Keratinocyte (primary cell): ENCODE results near the genes KRBA1 and GIMAP5.

CAGE:
- cytosol, long polyA minus RNA = no peak
- cytosol, long polyA plus RNA = no peak
- long polyA plus RNA = no peak
- nucleus, long polyA minus RNA = start-site peak on the plus strand at chr7:149714773-149715007, 16 reads
- nucleus, long polyA plus RNA = no peak
Measured at GRCh38 chr7:149714398-149715374, at the start of gene KRBA1. TSS of gene KRBA1 (plus strand) at chr7:149714951.

DNA sequence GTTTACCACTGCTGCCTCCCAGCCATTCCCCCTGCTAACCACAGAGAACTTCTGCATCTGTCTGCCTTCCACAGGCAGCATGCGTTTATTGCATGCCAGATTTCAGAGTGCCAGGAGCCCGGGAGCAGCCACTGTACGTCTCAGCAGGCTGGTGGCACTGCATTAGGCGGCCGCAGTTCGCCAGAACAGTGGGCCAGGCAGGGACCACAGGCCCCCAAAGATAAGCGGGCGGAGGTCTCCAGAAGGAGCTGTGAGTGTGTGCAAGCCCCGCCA is 26.9 kb downstream of the KRBA1 start:
CAGE:
- cytosol, long polyA minus RNA = no peak
- cytosol, long polyA plus RNA = no peak
- long polyA plus RNA = no peak
- nucleus, long polyA minus RNA = no peak
- nucleus, long polyA plus RNA = no peak

DNA sequence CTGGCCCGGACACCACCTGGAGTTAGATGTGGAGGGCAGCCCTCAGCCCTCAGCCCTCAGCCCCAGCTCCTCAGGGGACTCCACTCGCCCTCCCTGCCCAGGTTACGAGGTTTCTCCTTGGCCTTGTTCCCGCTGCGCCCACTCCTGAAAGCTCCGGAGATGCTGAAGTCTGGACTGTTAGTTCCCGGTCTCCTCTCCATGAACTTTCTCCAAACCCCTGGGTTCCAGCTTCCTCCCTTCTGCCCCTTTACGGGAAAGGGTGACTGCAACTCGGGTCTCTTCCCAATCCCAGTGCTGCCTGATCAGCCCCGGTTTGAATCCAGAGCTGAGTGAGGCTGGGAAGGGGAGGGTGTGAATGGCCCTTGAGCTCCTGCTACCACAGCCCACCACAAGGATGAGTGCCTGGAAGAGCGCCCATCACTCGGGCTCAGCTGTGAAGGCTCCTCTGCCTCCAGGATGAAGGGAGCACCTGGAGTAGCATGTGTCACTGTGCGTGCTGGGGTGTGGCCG is 824 bp upstream of the ZNF467 start:
CAGE:
- cytosol, long polyA minus RNA = no peak
- cytosol, long polyA plus RNA = no peak
- long polyA plus RNA = no peak
- nucleus, long polyA minus RNA = no peak
- nucleus, long polyA plus RNA = no peak

DNA sequence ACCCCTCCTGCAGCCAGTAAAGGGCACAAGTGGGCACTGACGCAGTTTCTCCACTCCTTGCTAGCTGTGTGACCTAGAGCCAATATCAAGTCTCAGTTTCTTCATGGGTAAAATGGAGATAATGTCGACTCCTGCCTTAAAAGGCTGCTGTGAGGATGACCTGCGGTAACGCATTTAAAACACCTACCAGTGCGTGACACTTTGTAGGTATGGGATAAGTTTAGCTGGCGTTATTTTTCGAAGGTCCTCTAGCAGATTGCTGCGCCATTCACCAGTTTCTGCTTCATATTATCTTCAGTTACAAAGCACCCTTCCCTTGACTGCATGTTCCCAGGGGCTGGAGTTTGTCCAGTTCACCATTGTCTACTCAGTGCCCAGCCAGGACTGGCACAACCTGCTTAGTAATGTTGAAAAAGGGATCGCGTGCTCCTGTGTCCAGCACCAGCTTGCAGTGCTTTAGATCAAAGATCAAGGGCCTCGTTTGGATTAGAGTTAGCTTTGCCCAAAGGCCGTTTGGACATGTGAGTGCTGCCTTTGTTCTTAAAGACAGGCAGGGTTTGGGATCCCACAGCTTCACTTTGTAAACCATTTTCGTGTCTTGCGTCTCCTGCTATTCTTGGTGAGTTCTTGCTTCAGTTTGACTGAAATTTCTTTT is 773 bp downstream of the ATP6V0E2 start:
CAGE:
- cytosol, long polyA minus RNA = no peak
- cytosol, long polyA plus RNA = no peak
- long polyA plus RNA = no peak
- nucleus, long polyA minus RNA = no peak
- nucleus, long polyA plus RNA = no peak

CAGE:
- cytosol, long polyA minus RNA = no peak
- cytosol, long polyA plus RNA = no peak
- long polyA plus RNA = no peak
- nucleus, long polyA minus RNA = no peak
- nucleus, long polyA plus RNA = no peak
Measured at GRCh38 chr7:149972565-149972947, 98.8 kb downstream of the ATP6V0E2 start.

DNA sequence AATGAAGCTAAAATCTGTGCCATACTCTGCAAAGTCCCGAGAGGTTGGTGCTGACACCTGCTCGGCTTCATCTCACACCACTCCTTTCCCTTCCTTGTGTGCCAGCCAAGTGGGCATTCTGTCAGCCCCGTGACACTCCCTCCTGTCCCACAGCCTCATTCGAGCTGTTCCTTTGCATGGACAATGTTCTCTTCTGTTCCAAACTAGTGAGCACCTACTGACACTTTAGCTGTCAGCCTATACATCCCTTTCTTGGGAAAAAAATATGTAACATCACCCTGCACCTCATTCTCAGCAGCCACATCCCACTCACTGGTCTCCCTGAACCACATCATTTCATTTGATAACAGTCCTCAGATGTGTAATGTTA is 136.2 kb downstream of the ATP6V0E2 start:
CAGE:
- cytosol, long polyA minus RNA = no peak
- cytosol, long polyA plus RNA = no peak
- long polyA plus RNA = no peak
- nucleus, long polyA minus RNA = no peak
- nucleus, long polyA plus RNA = no peak

DNA sequence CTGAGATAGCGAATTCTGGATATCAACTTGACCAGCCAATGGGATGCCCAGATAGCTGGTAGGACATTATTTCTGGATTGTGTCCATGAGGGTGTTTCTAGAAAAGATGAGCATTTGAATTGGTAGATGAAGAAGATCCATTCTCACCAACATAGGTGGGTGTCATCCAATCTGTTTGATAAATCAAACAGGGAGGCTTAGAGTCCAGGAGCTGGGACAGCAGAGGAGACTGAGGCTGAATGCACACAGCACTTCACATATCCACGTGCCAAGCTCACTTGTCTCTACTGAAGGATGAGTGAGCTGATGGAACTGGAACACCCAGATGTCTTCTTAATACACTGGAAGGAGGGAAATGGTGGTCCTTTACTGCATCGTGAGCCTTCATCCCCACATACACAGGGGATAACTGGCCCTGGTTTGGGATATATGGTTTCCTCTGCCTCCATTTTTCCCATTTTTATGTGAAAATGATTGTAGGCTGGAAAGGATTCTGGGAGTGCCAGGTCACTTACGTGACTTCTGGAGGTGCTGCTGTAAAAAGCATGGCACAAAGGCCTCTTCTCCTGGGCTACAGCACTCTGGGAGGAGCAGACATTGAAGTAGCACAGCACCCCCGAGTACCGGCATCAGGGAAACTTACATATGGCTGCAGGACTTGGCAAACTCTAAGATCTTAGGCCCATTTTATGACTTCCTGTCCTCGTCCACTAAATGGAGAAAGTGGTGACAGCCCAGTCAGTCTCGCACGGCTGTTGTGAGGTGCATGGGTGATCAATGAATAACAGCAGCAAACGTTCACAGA is 205.1 kb downstream of the ATP6V0E2 start:
CAGE:
- cytosol, long polyA minus RNA = no peak
- cytosol, long polyA plus RNA = no peak
- long polyA plus RNA = no peak
- nucleus, long polyA minus RNA = no peak
- nucleus, long polyA plus RNA = no peak

DNA sequence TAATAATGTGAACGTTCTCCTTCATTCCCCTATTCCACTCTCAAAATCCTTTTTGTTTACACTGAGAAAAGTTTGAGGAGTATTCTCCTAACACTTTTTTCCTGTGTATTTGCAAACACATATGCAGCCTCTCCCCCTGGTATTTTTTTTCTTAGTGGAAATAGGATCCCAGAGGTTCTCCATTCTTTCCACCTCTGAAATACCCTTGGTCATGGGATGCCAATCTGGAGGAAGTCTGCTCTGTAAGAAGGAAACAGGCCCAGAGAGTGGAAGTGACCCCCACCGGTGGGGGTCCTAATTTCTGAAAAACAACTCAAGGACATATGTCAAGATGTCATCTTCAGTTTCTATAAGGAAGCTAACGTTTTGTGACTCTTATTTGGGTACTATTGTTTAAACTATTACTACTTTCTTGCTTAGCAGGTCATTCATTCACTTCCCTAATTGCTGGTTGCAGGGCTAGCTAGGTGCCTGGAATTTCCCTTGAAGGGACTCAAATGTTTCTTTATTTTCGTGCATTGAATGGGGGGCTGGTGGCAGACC is 2.0 kb upstream of the ZNF775 start:
CAGE:
- cytosol, long polyA minus RNA = no peak
- cytosol, long polyA plus RNA = no peak
- long polyA plus RNA = no peak
- nucleus, long polyA minus RNA = no peak
- nucleus, long polyA plus RNA = no peak

DNA sequence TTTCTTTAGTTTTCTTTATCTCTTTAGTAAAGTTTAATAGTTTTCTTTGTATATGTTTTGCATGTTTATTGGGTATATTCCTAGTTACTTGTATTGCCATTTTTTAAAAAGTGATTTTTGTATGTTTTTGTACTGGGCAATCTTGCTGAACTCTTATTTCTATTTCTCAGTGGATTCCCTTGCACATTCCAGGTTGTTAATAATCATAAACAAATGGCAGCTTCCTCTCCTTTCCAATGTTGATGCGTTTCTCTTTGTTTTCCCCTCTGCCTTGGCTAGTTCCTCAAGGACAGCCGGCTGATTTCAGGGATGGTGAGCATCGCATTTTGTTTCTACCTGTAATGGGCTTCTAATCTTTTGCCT is 11.3 kb upstream of the ENSG00000284691 start:
CAGE:
- cytosol, long polyA minus RNA = no peak
- cytosol, long polyA plus RNA = no peak
- long polyA plus RNA = no peak
- nucleus, long polyA minus RNA = no peak
- nucleus, long polyA plus RNA = no peak

CAGE:
- cytosol, long polyA minus RNA = no peak
- cytosol, long polyA plus RNA = no peak
- long polyA plus RNA = no peak
- nucleus, long polyA minus RNA = no peak
- nucleus, long polyA plus RNA = no peak
Measured at GRCh38 chr7:150398143-150398956, 7.1 kb upstream of the ENSG00000284691 start.

CAGE:
- cytosol, long polyA minus RNA = no peak
- cytosol, long polyA plus RNA = no peak
- long polyA plus RNA = no peak
- nucleus, long polyA minus RNA = no peak
- nucleus, long polyA plus RNA = no peak
Measured at GRCh38 chr7:150399455-150400544, 5.7 kb upstream of the ENSG00000284691 start.

DNA sequence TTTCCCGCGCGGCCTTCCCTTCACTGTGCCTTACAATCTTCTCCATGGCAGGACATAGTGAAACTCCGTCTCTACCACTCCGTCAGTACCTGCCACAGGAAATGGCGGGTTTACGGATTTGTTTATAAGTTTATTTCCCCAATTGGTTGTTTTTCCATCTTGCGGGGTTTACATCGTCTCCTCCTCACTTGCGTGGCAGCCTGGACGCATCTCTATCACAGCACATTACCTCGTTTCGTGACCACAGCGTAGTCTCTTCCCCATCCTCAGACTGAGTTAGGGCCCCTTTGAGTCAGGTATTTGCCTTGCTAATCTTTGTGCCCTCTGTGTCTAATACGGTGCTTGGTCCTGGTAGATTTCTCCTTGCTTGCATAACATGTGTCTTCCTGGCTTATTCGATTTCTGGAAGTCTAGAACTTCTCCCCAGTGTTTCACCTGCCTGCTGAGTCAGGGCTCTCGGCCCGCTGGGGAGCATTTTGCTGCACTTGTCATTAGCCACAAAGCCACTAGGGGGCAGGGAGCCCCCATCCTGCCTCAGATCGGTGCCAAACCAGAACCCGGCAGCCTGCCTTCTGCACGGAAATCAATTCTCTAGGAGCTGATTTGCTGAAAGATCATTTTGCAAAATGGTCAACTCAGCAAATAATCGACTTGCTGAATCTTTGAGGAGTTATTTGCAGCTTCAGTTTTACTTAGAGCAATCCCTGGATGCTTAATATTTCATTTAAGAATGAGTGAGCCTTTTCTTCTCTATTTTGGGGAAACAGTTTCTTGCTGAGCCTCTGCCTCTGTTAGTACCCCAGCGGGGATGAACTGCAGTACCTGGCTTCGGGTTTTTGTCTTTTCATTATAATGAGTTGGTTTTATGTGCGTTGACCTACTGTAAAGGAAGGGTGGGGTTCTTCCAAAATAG is 1.8 kb upstream of the GIMAP8 start:
CAGE:
- cytosol, long polyA minus RNA = no peak
- cytosol, long polyA plus RNA = no peak
- long polyA plus RNA = no peak
- nucleus, long polyA minus RNA = no peak
- nucleus, long polyA plus RNA = no peak

CAGE:
- cytosol, long polyA minus RNA = no peak
- cytosol, long polyA plus RNA = no peak
- long polyA plus RNA = no peak
- nucleus, long polyA minus RNA = no peak
- nucleus, long polyA plus RNA = no peak
Measured at GRCh38 chr7:150508002-150508702, 6.5 kb upstream of the GIMAP7 start.

DNA sequence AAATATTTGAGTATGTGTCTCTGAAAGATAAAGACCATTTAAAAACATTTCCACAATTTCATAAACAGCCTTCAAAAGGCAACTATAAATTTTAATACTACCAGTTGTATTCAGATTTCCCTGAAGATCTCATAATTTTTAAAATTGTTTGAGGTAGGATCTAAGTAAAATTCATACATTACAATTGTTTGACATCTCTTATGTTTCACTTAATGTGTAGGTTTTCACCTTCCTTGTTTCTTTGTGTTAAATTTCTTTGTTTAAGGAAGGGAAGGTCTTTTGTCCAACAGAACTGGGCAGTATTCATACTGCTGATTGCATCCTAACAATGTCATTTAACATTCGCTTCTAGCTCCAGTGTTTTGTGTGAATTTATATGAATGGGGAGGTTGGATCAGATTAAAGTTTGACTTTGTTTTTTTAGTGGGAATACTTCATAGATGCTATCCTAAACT is 1.8 kb downstream of the GIMAP7 start:
CAGE:
- cytosol, long polyA minus RNA = no peak
- cytosol, long polyA plus RNA = no peak
- long polyA plus RNA = no peak
- nucleus, long polyA minus RNA = no peak
- nucleus, long polyA plus RNA = no peak

DNA sequence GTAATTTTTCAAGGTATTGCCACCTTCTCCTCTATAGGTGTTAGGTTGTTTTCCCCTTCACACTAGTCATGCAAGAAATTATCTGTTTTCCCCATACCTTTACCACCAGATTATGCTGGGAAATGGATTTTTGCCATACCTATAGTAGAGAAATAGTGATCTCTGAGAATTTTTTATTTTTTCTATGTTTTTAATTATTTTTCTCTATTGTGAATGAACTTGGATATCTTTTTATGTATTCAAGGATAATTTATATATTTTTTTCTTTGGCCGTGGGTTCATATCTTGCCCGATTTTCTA is 3.5 kb downstream of the GIMAP7 start:
CAGE:
- cytosol, long polyA minus RNA = no peak
- cytosol, long polyA plus RNA = no peak
- long polyA plus RNA = no peak
- nucleus, long polyA minus RNA = no peak
- nucleus, long polyA plus RNA = no peak

GRCh38 chr7:150737001-150738196 is at the start of gene GIMAP5:
TSS of gene GIMAP5 (plus strand) at chr7:150737418.
CAGE:
- cytosol, long polyA minus RNA = no peak
- cytosol, long polyA plus RNA = no peak
- long polyA plus RNA = no peak
- nucleus, long polyA minus RNA = no peak
- nucleus, long polyA plus RNA = no peak

GRCh38 chr7:150746795-150747282 is 9.6 kb downstream of the GIMAP5 start:
CAGE:
- cytosol, long polyA minus RNA = no peak
- cytosol, long polyA plus RNA = no peak
- long polyA plus RNA = no peak
- nucleus, long polyA minus RNA = no peak
- nucleus, long polyA plus RNA = no peak

DNA sequence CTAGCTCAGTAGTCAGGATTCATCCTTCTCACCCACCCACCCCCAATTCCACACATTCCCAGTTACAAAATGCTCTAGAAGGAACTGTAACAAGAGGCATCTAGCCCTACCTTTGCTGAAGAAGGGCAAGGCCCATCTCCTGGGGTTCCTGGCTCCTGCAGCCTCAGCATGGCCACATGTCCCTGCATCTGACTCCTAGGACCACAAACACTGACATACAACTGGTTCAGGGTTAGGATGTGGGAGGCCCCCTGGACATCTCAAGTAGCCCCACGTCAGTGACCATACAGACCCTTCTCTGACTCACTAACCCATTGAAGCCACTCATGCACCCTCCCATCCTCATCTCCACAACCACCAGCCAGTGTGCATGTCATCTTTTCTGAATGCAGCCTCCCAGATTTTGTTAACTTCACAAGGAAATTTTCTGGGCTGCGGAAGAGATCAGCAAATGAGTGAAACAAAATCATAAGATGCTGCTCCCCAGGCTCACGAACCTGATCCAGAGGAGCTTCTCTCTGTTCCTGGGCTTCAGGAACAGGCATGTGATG is 18.2 kb downstream of the TMEM176B start:
CAGE:
- cytosol, long polyA minus RNA = no peak
- cytosol, long polyA plus RNA = no peak
- long polyA plus RNA = no peak
- nucleus, long polyA minus RNA = no peak
- nucleus, long polyA plus RNA = no peak

CAGE:
- cytosol, long polyA minus RNA = no peak
- cytosol, long polyA plus RNA = no peak
- long polyA plus RNA = no peak
- nucleus, long polyA minus RNA = no peak
- nucleus, long polyA plus RNA = no peak
Measured at GRCh38 chr7:150785643-150786098, 14.5 kb downstream of the TMEM176B start.

CAGE:
- cytosol, long polyA minus RNA = no peak
- cytosol, long polyA plus RNA = no peak
- long polyA plus RNA = no peak
- nucleus, long polyA minus RNA = no peak
- nucleus, long polyA plus RNA = no peak
Measured at GRCh38 chr7:150951228-150951868, 26.8 kb downstream of the KCNH2 start.